ENCODE measurements around the gene BBX.

- PRO-cap, result no peak
Measured at GRCh38 chr3:104160435-104160915, 1206.2 kb upstream of the ALCAM start.

- PRO-cap, result no peak
Measured at GRCh38 chr3:105368520-105369492, 2.1 kb downstream of the ALCAM start.

DNA sequence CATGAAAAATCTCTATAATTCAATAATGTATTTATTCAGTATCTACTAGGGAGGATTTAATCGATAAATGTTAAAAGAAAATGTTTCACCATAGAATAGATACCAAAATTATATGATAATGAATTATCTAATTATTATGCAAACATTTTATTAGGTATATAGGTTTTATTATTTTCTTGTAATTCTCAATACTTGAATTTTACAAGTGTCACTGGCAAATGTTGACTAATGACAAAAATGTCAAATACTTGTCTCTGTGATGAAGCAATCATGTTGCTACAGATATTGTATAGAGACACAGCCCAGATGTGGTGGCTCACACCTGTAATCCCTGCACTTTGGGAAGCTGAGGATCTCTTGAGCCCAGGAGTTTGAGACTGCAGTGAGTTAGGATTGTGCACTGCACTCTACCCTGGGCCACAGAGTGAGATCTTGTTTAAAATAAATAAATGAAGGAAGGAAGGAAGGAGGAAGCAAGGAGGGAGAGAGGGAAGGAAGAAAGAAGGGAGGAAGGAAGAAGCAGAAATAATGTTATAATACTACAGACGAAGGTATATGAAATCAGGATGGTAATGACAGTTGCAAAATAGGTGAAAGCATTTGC, 71.8 kb downstream of the ALCAM start:
- PRO-cap, result no peak

GRCh38 chr3:105547172-105547764, 180.6 kb downstream of the ALCAM start:
- PRO-cap, result no peak

- PRO-cap, result no peak
Measured at GRCh38 chr3:105792031-105792593, 76.7 kb downstream of the CBLB start.

DNA sequence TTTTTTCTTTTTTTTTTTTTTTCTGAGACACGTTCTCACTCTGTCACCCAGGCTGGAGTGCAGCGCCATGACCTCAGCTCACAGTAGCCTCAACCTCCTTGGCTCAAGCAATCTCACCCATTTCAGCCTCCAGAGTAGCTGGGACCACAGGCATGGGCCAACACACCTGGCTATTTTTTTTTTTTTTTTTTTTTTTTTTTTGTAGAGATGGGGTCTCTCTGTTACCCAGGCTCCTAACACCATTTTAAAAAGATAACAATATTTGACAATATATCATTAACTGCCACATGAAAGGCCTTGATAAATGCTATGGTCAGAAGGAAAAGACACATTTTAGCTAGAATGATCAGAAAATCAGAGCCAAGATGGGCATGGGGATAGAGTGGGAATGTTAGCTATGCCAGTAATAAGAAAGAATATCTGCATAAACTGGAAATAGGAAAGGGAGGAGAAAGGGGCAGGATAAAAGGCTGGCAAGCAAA, 30.7 kb downstream of the CBLB start:
- PRO-cap, result no peak

DNA sequence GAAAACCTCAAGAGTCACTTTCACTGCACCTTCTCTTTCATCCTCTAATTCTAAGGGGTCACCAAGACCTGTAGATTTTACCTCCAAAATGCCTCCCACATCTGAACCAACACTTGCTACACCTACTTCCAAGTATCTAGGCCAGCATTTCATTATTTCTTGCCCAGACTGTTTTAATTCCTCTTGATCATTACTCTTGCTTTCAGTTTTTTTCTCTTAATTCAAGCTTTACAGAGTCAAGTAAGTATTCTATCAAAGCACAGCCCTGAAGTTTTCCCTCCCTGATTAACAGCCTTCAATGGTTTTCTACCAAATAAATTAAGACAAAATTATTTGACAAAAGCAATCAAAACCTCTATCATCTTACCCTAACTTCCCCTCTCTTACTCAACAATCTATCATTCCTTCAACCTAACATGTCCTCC, 6.4 kb downstream of the CBLB start:
- PRO-cap, result no peak

GRCh38 chr3:106193504-106193837, 324.7 kb upstream of the CBLB start:
- PRO-cap, result no peak

GRCh38 chr3:107263196-107263969, 113.9 kb upstream of the CCDC54 start:
- PRO-cap, result no peak

GRCh38 chr3:107522557-107523431, at the start of gene BBX:
TSS of gene BBX (plus strand) at chr3:107522962.
- PRO-cap, result unidirectional peak, plus-strand start at chr3:107522985

DNA sequence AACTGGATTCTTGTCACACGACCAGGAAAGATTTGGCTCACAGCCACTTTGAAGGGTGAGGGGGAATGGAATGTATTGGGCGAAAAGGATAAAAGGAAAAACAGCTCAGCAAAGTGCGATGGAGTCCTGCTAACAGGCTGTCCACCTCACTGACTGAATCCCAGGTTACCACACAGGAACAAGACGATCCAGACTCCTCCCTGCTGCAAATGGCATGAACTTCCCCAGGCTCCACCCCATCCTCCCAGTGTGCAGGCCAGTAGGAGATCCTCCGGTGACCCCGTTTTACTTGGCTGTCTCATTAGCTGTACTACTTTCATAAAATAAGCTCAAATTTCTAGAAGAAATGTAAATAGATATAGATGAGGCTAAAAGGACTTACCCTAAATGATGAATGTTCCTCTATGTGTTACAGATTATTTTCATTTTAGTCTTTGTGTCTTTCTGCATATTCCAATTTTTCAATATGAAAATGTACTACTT, 186.1 kb downstream of the CD47 start:
- PRO-cap, result no peak

GRCh38 chr3:107970032-107970824, 120.6 kb downstream of the CD47 start:
- PRO-cap, result no peak

DNA sequence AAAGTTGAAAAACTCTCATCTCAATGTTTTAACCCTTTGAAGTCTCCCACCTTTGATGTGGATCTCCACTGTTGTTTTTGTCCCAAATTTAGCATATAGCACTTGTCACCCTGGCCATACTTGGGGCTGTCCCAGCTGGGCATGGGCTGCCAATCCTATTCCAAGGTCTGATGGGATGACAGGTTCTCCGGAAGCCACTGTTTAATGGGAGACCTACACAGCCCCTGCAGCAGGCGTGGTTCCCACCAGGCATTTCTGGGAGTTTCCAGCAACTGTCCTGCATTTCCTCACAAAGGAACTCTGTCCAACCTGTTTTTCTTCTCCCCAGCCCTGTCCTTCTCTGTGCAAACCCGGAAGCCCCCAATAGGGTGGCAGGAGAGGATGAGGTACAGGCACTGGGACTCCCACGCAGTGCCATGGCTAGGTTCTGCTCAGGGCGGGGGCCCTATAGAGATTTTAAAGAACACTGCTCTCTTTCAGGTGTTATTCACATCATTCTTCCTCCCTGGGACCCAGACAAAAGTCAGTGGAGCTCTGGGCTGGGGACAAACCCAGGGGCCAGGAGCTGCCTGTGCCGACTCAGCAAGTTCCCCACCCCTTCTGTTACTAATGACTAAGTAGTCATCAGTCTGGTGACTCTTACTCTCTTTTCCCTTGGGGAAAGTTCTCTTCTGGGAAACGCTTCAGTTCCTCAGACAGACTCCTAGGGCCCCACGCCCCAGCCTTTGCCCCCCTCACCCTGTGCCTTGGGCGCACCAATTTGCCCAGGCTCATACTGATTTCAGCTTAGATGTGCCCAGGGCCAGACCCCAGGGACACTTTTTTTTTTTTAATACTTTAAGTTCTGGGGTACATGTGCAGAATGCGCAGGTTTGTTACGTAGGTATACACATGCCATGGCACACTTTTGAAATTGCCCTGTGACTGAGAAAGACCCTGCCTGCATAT, 97.7 kb downstream of the CD47 start:
- PRO-cap, result no peak

GRCh38 chr3:108006975-108007360, 83.9 kb downstream of the CD47 start:
- PRO-cap, result no peak

- PRO-cap, result no peak
Measured at GRCh38 chr3:108091319-108091970, 614 bp upstream of the CD47 start.

- PRO-cap, result no peak
Measured at GRCh38 chr3:108131648-108131986, 40.8 kb upstream of the CD47 start.

DNA sequence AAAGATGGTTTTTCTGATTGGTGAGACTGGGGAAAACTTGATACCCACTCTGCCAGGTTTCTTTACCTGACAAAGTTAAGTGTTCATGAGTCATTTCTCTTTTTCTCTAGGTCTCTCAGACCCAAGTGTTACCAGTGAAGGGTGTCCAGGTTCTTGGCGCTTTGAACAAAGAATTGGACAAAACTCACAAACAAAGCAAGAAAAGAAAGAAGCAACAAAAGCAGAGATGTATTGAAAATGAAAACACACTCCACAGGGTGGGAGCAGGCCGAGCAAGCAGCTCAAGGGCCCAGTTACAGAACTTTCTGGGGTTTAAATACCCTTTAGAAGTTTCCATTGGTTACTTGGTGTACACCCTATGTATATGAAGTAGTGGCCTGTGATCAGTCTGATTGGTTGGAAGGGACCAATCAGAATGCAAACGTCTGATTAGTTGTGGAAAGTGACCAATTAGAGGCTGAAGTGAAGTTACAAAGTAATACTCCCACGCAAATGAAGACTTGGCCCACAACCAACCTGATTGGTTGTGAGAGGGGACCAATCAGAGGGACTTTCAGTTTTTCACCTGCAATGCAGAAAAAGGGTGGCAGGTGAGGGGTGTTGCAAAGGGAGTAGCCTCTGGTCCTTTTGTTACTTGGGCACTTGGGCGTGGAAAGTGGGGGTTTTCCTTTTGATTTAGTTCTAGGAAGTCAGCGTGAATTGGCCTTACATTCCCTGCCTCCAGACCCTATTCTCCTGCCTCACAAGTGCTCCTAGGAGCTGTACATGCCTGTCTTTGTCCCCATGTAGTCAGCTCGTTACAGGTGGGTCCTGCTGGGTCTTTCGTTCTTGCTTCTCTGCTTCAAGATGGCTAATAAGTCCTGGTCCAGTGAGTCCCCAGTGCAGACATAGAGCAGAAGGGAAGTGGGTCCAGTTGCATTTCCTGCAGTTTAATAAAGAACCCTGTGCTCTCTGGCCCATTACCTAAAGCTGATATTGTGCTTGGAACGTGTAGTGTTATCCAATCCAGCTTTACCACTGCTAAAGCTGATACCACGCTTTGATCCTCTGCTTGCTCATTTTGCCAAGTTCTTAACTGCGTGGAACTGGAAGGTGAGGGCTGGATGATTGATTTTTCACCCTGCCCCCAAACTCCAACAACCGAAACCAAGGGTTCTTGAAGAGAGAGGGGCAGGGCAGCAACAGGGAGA, 45.8 kb upstream of the CD47 start:
- PRO-cap, result no peak

DNA sequence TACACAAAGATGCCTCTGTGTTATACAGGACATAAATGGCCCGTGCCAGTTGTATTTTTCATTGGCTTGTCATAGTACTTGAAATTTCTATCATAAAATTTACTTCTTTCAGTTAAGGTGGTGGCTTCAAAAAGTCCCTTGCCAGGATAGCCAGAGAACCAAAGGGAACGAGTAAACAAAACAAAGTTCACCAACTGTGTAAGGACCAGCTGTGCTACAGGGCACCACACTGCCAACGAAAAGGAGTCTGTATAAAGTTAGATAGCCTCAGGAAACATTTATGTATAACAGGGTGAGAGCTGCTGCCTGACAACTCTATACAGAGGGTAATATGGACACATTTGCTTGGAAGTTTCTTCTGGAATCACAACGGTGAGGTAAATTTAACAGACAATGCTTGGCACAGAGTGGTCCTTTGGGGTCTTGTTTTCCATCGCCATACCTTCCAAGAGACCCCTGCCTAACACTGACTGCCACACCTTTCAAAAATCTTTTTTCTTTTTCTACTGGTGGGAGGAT, 103.5 kb downstream of the MYH15 start:
- PRO-cap, result no peak

DNA sequence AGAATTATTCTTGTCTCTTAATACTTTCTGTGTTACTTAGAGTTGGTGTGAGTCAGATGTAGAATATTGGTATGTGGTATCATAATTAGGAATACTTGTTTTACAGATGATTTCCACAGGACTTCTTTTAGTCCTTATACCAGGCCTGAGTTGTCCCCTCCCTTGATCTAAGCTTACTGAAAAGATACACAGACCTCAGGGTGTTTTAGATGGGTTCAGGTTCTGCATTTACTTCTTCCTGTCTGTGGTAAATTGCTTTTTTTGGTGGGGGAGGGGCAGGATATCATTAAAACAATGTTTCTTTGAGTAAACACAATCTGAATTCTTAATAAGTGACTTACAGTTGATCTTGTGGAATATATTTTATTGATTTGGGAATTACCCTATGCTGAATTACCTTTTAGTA, 14.2 kb downstream of the DZIP3 start:
- PRO-cap, result no peak

GRCh38 chr3:108749320-108749659, 7.9 kb downstream of the RETNLB start:
- PRO-cap, result no peak

All from mesenteric fat pad (tissue), 1 donor.